Lower leg skin (tissue), 2 donors: ENCODE results near the genes POU6F1, DAZAP2 and TMDD1.

GRCh38 chr12:51022395-51022919 lies 3.7 kb downstream of the SLC11A2 start:
- PRO-cap, result no peak
- RAMPAGE, long total RNA, 2 experiments, result no peak in any of the 2 experiments

- PRO-cap, result no peak
- RAMPAGE, long total RNA, 2 experiments, result no peak in any of the 2 experiments
Measured at GRCh38 chr12:51173396-51173618, 372 bp upstream of the TFCP2 start.

GRCh38 chr12:51217735-51218697 lies at the start of gene POU6F1:
Gene POU6F1 (minus strand): TSS chr12:51218062.
- PRO-cap, result bidirectional peak, plus-strand start at chr12:51218097, minus-strand start at chr12:51217853
- RAMPAGE, long total RNA, 2 experiments, result start-site peak on the minus strand in 2 of 2 experiments, at chr12:51218352-51218429 at its widest, 6 to 27 reads per replicate

GRCh38 chr12:51238420-51239381 lies at the start of gene DAZAP2:
Gene DAZAP2 (plus strand): TSS chr12:51238826.
- PRO-cap, result bidirectional peak, plus-strand start at chr12:51238826, minus-strand start at chr12:51238688; bidirectional peak, plus-strand start at chr12:51239295, minus-strand start at chr12:51239123
- RAMPAGE, long total RNA, 2 experiments, result start-site peak on the plus strand in 2 of 2 experiments, at chr12:51238821-51238890 at its widest, 529 to 1,586 reads per replicate

DNA sequence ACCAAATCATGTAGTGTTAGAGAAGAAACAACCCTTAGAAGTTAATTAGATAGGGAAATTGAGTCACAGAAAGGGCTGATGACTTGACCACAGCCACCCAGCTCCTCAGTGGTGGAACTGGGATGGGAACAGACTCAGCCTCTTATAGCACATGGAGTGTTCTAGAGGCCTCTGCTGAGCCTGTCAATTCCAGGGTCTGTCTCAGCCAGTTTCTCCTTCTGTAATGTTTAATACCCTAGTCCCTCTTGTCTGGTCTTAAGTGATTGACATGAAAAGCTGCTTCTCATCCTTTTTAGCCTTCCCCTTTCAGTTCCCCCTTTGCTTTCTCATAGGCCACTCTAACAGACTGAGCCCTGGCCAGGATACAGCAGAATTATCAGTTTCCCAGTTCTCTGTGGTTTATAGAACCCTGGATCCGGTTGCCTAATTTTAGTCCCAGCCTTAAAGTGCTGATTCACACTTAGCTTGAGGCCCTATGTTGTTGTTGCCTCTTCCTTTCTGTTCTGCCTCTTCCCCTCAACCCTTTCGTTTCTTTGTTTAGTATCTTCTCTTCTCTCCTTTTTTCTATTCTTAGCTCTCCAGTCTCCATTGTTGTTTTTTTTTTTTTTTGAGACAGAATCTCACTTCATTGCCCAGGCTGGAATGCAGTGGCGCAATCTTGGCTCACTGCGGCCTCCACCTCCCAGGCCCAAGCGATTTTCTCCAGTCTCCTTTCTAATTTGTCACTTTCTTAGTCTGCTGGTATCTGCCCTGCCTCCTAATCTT lies 2.8 kb upstream of the BIN2 start:
- PRO-cap, result no peak
- RAMPAGE, long total RNA, 2 experiments, result no peak in any of the 2 experiments

- PRO-cap, result bidirectional peak, plus-strand start at chr12:51391732, minus-strand start at chr12:51391652
- RAMPAGE, long total RNA, 2 experiments, result start-site peak on the minus strand in 1 of 2 experiments, at chr12:51391646-51391674 at its widest, 6 reads per replicate
Measured at GRCh38 chr12:51391581-51392087, 428 bp upstream of the GALNT6 start.

GRCh38 chr12:51626074-51626634 lies 35.1 kb downstream of the SCN8A start:
- PRO-cap, result no peak
- RAMPAGE, long total RNA, 2 experiments, result no peak in any of the 2 experiments

DNA sequence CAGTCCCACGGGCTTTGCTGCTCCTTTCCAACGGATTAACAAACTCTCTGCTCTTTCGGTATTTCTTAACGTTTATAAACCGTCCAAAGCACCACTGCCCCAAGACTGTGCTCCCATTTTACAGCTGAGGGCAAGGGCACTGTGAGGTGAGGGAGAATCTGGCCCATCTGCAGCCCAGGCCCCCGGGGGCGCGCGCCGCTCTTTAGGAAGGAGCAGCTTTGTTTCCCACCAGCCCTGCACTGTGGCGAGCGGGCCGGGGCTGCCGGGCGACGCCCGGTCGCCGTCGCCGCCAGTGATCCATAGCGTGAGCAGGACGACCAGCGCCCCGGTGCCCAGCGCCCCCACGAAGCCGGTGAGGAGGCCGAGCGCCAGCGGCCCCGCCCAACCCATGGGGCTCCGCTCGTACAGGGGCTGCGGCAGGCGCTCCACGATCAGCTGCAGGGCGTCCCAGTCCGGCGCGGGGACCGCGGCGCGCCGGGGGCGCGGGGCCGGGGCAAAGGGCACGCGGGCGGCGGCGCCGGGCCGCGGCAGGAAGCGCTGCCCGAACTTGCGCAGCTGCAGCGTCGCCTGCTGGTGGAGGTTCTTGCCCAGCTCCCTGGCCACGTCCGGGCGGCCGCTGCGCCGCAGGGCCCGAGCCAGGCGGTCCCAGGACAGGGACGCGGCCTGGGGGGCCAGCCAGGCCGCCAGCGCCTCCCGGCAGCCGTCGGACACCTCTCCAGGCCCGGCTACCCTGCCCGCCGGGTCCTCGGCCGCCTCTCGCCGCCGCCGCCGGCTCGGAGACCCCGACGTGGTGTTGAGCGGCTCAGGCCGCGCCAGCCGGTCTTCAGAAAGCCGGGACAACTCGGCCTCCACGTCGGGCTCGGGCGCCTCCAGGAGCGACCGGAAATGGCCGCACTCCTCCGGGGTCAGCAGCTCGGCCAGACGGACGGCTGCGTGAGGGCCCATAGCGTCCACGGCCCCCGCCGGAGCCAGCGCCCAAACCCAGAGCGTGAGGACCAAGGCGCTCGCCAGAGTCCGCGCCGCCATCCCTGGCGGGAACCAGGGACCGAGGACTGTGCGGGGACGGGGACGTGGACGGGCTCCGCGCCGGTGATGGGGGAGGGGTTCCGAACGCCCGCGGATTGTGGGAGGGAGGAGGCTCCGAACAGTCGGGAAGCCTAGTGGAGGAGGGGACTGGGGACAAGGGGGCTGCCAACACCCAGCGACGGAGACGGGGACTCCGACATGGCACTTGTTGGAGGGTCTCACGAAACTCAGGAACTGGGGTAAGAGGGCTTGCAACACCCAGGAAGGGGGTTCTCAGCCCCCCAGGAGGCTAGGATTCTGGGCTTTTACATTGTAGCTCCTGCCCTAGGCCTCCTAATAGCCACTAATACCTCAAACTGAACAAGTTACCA lies at the start of gene TMDD1:
TSS of gene TMDD1 (minus strand) at position 1,058 of the 1,397 bp plus-strand sequence.
- PRO-cap, result unidirectional peak, plus-strand start at position 602 of the sequence; unidirectional peak, plus-strand start at position 653 of the sequence; unidirectional peak, minus-strand start at position 1,054 of the sequence
- RAMPAGE, long total RNA, 2 experiments, result no peak in any of the 2 experiments

GRCh38 chr12:51827802-51828662 lies 13.3 kb upstream of the TMDD1 start:
- PRO-cap, result no peak
- RAMPAGE, long total RNA, 2 experiments, result no peak in any of the 2 experiments

- PRO-cap, result unidirectional peak, plus-strand start at chr12:51863984
- RAMPAGE, long total RNA, 2 experiments, result no peak in any of the 2 experiments
Measured at GRCh38 chr12:51863273-51864496, 15.2 kb upstream of the FIGNL2 start.

DNA sequence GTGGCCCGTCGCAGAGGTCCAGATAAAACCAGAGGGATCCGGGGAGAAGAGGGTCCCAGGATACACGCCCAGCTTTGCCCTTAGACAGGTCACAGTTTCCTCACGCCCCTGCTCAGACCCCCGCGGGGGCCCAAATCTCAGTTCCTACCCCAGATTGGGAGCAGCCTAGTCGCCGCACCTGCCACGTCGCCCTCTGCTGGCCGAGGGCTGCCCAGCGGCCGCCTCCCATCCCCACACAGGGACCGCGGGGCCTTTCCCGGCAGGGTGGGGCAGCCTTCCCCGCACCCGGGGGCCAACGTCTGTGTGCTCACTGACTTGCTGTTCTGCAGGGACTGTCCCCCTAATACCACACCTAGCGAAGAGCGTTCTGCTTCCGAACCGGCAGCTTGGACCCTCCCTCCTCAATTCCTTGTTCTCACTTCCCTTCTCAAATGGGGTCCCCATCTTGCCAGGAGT lies 16.1 kb downstream of the ACVRL1 start:
- PRO-cap, result no peak
- RAMPAGE, long total RNA, 2 experiments, result no peak in any of the 2 experiments

- PRO-cap, result no peak
- RAMPAGE, long total RNA, 2 experiments, result no peak in any of the 2 experiments
Measured at GRCh38 chr12:51970872-51971606, 19.5 kb downstream of the ACVR1B start.

GRCh38 chr12:52014456-52014910 lies 7.7 kb downstream of the TAMALIN start:
- PRO-cap, result no peak
- RAMPAGE, long total RNA, 2 experiments, result no peak in any of the 2 experiments

GRCh38 chr12:52056021-52056956 lies 5.0 kb downstream of the NR4A1 start:
- PRO-cap, result bidirectional peak, plus-strand start at chr12:52056069, minus-strand start at chr12:52055867
- RAMPAGE, long total RNA, 2 experiments, result no peak in any of the 2 experiments

- PRO-cap, result no peak
- RAMPAGE, long total RNA, 2 experiments, result no peak in any of the 2 experiments
Measured at GRCh38 chr12:52056973-52057985, 6.0 kb downstream of the NR4A1 start.

DNA sequence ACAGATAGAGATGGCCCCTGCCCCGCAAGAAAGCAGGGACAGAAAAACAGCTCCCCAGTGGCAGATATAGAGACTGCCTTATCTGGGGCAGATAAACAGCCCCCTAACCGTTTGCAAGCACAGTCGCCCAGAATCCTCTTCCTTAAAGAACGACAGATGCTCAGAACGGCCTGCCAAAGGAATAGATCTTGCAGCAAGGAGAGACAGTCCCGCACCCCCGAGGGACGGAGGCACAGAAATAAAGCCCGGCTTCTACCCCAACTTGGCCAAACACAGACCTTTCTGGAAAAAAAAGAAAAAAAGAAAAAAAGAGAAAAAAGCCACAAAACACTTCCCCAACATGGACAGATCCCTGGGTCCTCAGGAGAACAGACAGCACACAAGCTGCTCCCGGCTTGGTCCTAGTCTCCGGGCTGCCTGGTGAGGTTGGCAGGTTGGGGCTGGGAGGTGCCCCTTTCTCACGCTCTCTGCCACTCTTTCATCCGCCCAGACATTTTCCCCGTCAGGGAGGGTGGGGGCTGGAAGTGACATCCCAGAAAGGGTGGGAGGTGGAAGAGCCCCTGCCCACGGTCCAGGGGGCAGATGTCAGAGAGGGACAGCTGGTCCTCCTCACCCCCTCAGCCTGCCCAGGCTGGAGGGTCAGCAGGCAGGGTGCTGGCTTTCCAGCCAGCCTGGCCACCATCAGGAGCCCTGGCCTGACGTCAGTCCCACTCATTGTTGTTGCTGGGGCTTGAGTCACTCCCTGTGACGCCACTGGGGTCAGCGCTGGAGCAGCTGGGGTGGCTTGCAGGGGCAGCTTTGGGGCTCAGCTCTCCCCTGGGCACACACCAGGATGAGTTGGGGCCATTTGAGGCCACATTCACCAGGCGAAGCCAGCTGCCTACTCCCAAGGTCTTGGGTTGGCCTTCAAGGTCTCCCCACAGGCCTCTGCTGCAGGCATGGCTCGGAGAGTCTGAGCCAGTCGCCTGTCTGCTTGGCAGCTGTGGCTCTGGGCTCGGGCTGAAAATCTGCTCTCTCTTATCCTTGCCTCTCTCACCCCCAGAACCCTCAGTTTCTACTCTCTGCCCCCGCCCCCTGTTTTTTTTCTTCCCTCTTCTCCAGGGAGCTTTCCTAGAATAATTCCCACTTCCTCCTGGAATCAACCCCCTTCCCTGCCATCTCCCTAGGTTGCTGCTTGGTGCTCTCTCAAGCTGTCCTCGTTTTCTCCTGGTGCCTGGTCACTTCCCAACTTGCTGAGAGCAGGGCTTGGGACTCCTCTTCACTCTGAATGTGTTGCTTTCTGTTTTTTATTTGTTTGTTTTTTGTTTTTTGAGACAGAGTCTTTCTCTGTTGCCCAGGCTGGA lies 5.7 kb upstream of the ATG101 start:
- PRO-cap, result unidirectional peak, minus-strand start at position 683 of the sequence
- RAMPAGE, long total RNA, 2 experiments, result no peak in any of the 2 experiments

DNA sequence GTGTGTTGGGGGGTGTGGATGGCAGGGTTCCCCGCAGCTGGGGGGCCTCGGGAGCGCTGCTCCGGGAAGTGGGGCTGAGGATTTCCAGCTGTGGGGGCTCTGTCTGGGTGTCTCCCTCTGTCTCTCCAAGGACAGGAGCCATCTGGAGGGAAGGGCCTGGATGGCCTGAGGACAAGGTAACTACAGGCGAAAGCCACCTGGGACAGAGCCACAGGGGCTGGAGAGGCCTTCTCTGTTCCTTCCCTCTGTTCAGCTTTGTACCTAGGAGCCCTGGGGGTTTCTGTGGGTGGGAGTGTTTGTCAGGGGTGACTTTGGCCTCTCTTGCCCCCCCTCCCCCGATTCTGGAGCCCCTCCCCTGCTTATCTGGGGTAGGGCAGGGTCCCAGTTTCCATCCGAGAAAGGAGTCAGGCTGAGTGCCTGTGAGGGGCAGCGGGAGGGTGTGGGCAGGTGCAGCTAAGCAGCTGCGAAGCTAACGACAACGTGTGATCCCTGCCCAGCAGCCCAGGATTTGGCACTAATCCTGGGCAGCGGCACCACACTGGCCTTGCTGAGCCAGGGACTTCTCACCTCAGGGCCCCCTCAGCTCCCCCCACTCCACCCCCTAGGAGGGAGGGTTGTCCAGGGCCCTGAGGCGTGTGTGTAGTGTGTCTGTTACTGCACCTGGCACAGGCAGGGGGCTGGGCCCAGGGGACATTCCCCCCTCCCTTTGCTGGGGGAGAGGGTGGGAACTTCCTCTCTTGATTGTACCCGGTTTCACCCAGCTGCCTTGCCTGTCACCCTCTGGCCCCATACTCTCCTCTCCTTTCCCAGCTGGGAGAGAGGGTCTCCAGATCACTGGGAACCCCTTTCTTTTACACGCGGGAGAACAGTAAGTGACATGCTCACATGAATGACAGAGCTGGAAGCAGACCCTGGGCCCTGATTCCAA lies 1.7 kb downstream of the SMIM41 start:
- PRO-cap, result no peak
- RAMPAGE, long total RNA, 2 experiments, result no peak in any of the 2 experiments

DNA sequence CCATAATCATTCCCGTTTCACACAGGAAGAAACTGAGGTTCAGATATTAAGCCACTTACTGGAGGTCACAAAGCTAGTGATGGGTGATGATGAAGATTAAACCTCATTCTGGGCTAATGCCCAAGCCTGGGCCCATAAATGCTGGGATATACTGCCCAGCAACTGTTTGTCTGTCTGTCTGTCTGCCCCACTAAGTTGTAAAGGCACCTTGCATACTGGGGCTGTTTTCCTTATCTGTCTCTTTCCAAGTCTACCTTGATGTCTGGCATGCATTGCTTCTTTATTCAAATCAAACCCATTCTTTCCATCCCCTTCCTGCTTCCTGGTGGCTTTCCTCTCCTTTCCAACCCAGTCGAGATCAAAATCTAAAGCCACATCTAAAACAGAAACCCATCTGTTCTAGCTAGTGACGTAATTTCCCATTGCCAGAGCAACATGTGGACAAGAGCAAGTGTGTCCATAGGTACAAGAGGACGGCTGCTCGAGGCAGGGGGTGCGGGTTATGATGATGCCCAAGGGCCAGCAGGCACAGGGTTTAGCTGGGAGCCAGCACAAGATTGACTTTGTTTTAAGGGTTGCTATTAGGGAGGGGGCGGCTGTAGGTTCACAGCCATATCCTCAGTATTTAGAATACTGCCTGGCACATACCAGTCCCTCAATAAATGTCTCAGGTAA lies 7.1 kb downstream of the KRT80 start:
- PRO-cap, result no peak
- RAMPAGE, long total RNA, 2 experiments, result start-site peak on the minus strand in 1 of 2 experiments, centred at position 458 of the sequence, 29 reads per replicate

- PRO-cap, result bidirectional peak, plus-strand start at chr12:52208202, minus-strand start at chr12:52208073
- RAMPAGE, long total RNA, 2 experiments, result no peak in any of the 2 experiments
Measured at GRCh38 chr12:52207938-52208371, 16.1 kb upstream of the KRT80 start.

DNA sequence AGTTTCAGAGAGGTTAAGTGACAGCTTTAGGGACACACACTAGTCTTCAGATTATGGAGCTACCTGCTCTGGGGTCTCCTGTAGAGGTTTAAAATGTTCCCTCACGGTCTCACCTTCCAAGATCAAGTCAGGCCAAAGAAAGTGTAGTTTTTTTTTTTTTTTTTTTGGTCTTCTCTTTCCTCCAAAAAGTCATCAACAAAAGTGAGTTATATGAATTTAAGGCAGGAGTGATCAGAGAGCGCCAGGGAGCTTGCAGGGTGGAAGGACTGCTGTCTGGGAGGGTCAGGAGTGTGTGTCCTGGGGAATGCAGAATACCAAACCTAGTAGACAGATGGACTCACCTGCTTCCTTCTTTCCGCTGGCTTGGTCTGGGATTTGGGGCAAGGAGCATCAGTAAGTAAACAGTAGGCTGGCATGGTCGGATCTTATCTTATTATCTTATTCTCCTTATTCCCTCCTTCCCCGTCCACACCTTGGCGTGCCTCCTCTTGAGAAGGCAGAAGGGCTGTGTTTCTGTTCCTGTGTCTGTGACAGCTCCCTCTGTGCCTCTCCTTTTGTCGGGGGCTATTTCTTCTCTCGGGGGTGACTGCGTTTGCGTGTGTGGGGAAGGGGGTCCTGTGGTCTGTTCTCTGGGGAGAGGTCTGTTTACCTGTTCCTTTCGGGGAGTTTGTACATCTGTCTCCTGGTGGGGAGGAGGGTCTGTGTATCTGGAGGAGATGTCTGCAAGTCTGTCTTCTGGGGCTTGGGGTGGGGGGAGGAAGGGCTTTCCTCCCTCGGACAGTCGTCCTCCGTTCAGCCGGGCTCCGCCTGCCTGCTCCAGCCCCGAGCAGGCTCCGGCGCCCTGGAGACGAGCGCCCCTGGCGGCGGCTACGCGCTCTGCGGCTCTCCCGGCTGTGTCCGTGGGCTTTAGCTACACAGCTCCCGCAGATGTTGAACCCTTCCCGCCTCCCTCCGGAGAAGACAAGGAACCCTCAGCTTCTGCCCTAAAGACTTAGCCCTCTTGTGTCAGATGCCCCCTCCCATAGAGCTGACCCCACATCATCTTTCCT lies 4.2 kb downstream of the KRT86 start:
- PRO-cap, result unidirectional peak, minus-strand start at position 809 of the sequence
- RAMPAGE, long total RNA, 2 experiments, result no peak in any of the 2 experiments